ENCODE results near the genes RNASEH1 and ALLC.

DNA sequence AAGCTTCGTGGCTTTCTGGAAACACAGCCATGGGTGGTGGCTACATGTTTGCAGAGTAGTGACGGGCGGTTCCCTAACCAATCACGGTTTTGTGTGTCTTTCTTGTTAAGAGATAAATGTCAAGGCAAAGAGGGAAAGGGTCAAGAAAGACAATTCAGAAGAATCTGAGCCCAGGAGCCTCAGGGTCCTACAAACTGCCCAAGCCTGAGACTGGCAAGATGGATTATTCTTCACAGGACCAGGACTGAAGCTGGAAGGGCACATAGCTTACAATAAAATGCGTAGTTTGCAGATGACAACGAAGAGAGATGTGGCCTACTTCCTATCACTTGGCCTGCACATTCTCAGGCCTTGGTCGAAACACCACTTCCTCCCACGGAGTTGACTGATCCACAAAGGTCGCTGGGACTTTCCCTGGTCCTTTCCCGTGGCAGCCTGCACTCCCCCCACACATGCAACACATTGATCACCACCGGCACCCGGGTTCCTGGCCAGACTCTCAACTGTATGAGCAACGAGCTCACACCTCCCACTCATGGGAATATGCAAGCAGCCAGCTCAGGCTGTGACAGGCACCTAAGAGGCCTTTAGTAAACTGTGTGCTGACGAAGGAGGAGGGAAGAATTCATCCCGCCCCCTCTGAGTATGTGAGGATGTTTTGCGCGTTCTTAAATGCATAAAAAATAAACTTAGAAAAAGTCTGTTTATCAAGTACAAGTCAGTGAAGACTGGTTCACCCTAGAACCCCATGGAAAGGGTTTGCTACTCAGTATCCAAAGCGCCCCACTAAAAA, 154.6 kb downstream of the EIPR1 start:
- PRO-cap: no peak

GRCh38 chr2:3242398-3243018, 135.1 kb downstream of the EIPR1 start:
- PRO-cap: no peak

- PRO-cap: no peak
These were observed 81.2 kb downstream of the EIPR1 start for GRCh38 chr2:3296306-3296983.

DNA sequence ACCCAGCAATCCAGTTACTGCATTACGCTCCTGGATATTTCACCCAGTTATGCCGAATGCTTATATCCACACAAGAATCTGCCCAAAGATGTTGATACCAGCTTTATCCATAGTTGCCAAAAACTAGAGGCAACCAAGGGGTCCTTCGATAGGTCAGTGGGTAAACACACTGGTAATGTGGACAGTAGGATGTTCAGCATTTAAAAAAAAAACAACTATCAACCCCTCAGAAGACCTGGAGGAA, 40.4 kb downstream of the TRAPPC12 start:
- PRO-cap: no peak

GRCh38 chr2:3455855-3456612, 63.3 kb downstream of the ADI1 start:
- PRO-cap: no peak

- PRO-cap: no peak
These were observed 30.5 kb downstream of the ADI1 start for GRCh38 chr2:3488597-3489510.

DNA sequence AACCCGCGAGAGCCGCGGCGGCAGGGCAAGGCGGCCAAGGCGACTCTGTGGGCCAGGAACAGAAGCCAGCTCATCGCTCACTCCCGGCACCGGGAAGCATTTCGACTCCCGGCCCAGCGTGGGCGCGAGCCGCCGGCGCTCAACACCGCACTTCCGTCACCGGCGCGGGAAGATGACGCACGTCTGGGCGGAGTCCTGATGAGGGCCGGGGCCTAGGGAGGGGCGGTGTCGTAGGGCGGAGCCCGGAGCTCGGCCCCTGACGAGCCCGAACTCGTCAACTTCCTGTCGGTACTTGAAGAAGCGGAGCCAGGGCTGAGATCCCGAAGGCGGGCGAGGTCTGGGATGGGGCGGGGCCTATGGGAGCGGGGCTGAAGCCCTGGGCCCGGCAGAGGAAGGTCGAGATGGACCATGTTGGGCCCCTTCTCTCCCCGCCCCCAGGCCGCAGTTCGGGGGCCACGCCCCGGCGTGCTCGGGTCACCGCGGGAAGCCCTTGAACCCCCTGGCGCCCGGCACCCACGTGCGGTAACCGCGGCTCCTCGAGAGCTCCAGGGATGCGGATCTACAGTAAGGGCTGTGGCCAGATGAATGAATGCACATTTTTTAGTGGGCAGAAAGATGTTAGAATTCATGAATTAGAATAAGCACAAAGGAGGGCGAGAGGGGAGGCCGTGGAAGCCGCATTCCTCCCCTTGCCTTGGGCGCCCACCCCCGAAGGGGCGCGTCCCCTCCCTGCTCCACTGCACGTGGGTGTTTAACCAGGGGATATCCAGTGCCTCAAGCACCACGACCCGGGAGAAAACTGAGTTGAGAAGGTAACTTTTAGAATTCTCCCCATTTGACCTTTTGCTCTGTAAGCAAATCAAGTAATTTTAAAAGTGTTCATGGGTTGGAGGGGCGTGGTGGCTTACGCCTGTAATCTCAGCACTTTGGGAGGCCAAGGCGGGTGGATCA, at the start of gene RNASEH1:
Gene RNASEH1 (minus strand): TSS at position 147 of the 951 bp plus-strand sequence.
- PRO-cap: bidirectional peak, plus-strand start at position 291 of the sequence, minus-strand start at position 144 of the sequence

GRCh38 chr2:3604635-3605110, 9.8 kb downstream of the COLEC11 start:
- PRO-cap: unidirectional peak, plus-strand start at chr2:3604920

DNA sequence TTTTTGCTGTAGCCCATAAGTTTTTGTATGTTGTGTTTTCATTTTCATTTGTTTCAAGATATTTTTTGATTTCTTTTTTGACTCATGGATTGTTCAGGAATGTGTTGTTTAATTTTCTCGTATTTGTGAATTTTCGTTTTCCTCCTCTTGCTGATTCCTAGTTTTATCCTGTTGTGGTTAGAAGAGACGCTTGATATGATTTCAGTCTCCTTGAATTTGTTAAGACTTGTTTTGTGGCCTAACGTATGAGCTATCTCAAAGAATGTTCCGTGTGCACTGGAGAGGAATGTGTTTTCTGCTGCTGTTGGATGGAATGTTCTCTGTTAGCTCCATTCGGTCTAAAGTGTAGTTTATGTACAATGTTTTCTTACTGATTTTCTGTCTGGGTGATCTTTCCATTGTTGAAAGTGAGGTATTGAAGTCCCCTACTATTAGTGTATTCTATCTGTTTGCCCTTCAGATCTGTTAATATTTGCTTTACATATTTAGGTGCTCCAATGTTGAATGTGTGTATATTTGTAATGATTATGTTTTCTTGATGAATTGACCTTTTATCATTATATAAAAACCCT, 25.9 kb downstream of the COLEC11 start:
- PRO-cap: no peak

GRCh38 chr2:3657962-3658328, at the start of gene ALLC:
Gene ALLC, plus strand, starts transcription at chr2:3658200.
- PRO-cap: no peak

DNA sequence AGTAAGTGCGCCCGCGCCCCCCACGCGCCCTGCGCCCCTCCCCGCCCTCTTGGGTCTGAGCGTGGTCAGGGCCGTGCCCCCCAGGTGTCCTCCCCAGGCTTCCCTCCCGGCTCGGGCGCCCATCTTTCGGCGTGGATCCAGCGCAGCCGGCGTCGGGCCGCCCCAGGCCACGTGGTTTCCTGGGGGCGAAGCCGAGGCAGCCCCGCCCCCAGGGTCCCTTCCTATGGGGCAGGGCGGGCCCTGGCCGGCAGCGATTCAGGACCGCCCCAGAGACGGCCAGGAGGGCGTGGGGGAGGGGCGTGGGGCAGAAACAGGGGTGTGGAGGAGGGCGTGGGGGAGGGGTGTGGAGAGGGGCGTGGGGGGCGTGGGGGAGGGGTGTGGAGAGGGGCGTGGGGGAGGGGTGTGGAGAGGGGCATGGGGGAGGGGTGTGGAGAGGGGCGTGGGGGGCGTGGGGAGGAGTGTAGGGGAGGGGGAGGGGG, 702 bp downstream of the DCDC2C start:
- PRO-cap: no peak

GRCh38 chr2:3859230-3859471, 155.8 kb downstream of the DCDC2C start:
- PRO-cap: no peak

DNA sequence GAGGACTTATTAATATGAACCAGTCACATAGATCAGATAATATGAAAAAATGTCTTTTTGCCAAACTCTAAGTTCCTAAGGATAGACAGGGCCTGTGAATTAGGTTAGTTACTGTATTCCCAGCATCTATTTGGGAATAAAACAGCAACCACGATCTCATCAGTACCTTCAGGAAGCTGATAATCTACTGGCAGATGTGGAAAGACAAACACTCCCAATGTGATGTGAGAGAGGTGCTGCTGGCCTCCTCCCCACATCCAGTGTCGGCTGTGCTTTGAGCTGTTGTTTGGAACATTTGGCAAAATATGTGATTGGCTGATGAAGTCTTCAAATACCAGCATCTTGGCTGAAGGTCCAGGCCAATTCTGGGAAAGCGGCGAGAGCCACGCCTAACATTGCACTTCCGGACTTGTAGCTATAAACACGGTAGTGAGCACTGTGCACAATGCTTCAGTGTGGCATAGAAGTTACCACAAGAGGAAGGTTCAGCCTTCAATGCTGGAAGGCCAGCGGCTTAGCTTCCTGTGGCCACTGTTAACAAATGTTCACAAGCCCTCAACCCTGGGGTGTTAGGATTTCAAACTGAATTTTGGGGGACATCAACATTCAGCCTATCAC, 198.7 kb downstream of the DCDC2C start:
- PRO-cap: no peak

DNA sequence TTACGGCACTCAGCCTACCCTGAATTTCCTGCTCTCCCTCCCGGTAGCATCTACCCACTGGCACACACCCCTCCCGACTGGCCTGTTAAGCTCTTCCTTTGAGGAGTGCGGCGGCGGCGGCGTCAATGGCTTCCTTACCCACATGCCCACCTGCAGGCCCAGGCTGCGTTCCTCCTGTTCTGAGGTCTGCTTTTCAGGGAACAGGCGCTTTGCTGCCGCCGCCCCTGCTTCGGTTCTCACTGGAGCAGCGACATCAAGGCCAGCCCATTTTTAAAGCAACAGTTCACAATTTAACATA, 432.4 kb downstream of the DCDC2C start:
- PRO-cap: unidirectional peak, minus-strand start at position 181 of the sequence

DNA sequence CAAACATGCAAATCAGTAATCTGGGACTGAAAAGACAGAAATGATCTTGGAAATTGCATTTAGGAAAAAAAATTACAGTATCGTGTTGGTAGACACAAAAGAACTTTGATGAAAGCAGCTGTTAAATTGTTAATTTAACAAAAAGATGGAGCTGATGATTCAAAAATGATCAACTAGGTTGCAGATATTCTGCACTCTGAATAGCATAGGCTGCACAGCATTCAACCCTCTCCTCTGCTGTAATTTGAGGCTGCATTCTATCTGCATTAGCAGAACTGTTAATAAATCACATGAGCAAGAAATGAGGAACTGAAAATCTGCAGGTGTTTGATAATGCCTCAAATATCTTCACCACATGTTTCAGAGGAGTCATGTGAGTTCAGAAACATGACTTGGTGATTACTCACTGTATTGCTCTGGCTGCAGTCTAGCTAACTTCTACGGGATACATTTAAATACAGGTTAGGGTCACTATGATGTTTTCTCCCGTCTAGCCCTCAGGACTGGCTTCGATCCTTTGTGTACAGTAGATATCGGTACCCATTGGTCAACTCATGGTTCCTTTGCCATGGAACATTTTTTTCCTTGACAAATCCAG, 520.2 kb downstream of the CMPK2 start:
- PRO-cap: no peak

- PRO-cap: no peak
These were observed 215.4 kb downstream of the CMPK2 start for GRCh38 chr2:6650147-6650934.

GRCh38 chr2:6821165-6821557, 44.5 kb downstream of the CMPK2 start:
- PRO-cap: no peak

- PRO-cap: no peak
These were observed 25.9 kb downstream of the RNF144A start for GRCh38 chr2:6942959-6943648.

- PRO-cap: no peak
These were observed 151.0 kb downstream of the RNF144A start for GRCh38 chr2:7068195-7068690.

DNA sequence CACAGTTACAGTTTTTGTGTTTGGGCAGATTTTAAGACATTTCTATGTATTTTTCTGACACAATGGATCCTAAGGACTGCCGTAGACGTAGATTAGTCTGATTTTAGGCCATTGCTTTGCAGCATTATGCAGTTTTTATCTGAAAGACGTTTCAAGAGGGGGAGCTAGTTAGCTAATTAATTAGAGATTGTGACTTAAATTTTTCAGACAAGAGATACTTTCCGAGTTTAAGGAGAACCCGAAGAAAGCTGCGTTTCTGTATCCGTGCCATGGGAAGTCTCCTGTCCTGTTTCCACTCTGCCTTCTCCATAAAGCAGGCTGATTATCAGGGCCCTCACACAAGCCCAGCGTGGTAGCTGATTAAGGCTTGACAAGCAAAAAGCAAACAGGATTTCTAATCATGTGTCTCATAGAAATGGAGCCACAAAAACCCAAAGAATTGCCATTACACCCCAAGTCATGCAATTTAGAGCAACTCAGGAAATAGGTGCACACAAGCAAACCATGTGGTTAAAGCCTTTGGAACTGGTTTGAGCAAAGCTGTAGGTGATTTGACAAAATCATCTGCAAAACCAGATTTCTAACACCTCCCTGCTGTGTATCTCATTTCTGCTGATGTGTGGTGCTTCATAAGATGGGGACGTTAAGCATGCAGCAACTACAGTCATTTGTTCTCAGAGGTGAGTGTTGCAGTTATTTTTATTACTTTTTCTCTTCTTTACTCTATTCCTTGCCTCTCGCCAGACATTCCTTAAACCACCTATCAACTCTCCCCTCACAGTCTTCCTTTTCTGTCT, 808.2 kb downstream of the RNF144A start:
- PRO-cap: unidirectional peak, plus-strand start at position 607 of the sequence

All from gallbladder (tissue), 1 donor.